Upper lobe of left lung (tissue), 5 donors: ENCODE measurements around a stretch of chr13.

DNA sequence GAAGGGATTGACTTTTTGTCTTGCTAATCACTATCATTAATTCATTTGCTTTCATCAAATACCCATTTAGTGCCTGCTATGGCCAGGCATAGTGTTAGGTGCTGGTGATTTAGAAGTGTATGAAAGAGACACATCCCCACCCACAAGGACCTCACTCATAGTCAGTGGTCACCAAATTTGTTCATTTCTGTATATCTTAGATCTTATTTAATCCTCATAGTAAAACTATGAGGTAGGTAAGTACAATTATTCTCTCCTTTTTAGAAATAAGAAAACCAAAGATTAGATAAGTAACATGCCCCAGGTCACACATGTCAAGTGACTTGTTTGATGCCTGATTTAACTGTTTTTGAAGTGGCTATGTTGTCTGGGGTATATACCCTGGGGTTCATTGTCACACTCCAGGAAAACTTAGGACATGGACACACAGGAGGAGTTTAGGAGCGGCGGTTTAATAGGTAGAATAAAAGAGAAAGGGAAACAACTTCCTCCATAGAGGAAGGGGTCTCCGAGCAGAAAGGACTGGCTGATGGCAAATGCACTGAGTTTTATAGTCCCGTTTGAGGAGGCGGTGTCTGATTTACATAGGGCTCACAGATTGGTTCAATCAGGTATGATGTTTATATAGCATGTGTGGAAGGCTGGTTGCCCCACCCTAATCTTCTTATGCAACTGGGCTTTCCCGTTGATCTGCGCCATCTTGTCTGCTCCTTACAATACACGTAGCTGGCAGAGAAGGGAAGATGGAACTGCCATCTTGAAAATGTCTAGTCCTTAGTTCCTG, 12.3 kb downstream of the DGKH start:
- PRO-cap, 2 experiments, result no peak in any of the 2 experiments
- RAMPAGE, long total RNA, 4 experiments, result start-site peak on the plus strand in 1 of 4 experiments, centred at position 285 of the sequence, 5 reads per replicate

DNA sequence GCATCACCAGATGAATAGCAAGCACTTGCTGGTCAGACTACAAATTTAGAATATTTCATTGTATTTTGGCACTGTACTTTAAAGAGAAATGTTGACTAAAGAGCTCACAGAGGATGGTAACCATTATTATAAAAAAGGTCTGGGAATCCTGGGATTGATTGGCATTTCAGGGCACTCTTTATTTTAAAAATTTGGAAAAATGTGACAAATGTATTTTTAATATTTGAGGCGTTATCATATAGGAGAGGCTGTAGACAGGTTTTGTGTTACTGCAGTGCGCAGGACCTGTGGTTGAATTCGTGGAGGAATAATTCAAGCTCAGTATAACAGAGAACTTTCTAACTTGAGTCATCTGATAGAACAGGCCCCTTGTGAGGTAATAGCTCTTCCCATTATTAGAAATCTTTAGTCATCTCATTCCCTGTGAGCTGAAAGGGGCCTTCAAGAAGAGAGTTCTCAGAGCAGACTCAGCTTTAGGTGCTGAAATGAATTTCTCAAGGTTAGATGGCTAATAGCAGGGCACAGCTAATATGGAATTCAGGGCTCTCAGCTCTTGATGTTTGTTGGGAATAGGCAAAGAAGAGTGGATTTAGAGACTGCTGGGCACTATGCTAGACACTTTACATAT, 89.3 kb downstream of the DGKH start:
- PRO-cap, 2 experiments, result no peak in any of the 2 experiments
- RAMPAGE, long total RNA, 4 experiments, result start-site peak on the plus strand in 1 of 4 experiments, centred at position 335 of the sequence, 6 reads per replicate

DNA sequence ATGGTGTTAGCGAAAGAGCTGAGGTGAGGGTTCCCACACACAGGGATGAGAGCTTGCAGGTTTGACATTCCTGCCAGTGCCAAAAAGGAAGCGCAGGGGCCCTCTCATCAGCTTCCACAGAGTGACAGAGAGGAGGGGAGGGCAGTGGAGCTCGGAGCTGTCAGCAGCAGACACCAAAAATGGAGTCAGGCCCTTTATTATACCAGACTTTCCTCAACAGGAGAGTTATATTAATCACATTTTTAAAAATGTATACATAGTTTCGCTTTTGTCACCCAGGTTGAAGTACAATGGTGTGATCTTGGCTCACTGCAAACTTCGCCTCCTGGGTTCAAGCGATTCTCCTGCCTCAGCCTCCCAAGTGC, 65.3 kb upstream of the FAM216B start:
- PRO-cap, 2 experiments, result no peak in any of the 2 experiments
- RAMPAGE, long total RNA, 4 experiments, result no peak in any of the 4 experiments

- PRO-cap, 2 experiments, result no peak in any of the 2 experiments
- RAMPAGE, long total RNA, 4 experiments, result no peak in any of the 4 experiments
Observed at GRCh38 chr13:42875808-42876591, 94.6 kb downstream of the FAM216B start.

GRCh38 chr13:43095355-43096079, 72.1 kb downstream of the DNAJC15 start:
- PRO-cap, 2 experiments, result no peak in any of the 2 experiments
- RAMPAGE, long total RNA, 4 experiments, result no peak in any of the 4 experiments

GRCh38 chr13:43307637-43308369, 284.4 kb downstream of the DNAJC15 start:
- PRO-cap, 2 experiments, result no peak in any of the 2 experiments
- RAMPAGE, long total RNA, 4 experiments, result no peak in any of the 4 experiments

DNA sequence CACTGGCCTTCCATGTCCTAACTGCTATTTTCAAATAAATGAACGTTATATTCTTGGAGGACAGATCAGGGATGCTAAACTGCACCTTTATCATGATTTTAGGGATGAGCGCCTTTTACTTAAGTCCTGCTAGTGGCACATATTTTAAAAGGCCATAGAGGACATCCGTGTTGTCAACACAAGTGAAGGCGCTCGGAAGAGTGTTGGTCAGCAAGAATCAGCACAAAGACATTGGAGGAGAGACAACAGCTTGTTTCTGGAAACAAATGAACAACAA, 943 bp downstream of the CCDC122 start:
- PRO-cap, 2 experiments, result no peak in any of the 2 experiments
- RAMPAGE, long total RNA, 4 experiments, result no peak in any of the 4 experiments

GRCh38 chr13:43921265-43921685, 41.6 kb downstream of the LACC1 start:
- PRO-cap, 2 experiments, result no peak in any of the 2 experiments
- RAMPAGE, long total RNA, 4 experiments, result start-site peak on the plus strand in 3 of 4 experiments, at chr13:43921444-43921516 at its widest, 20 to 107 reads per replicate

- PRO-cap, 2 experiments, result no peak in any of the 2 experiments
- RAMPAGE, long total RNA, 4 experiments, result no peak in any of the 4 experiments
Observed at GRCh38 chr13:44103609-44104330, 57.3 kb downstream of the SMIM2 start.

GRCh38 chr13:44117348-44117569, 43.8 kb downstream of the SMIM2 start:
- PRO-cap, 2 experiments, result no peak in any of the 2 experiments
- RAMPAGE, long total RNA, 4 experiments, result no peak in any of the 4 experiments

- PRO-cap, 2 experiments, result no peak in any of the 2 experiments
- RAMPAGE, long total RNA, 4 experiments, result no peak in any of the 4 experiments
Observed at GRCh38 chr13:44155585-44155998, 5.5 kb downstream of the SMIM2 start.

GRCh38 chr13:44301783-44302721, 71.6 kb upstream of the SERP2 start:
- PRO-cap, 2 experiments, result no peak in any of the 2 experiments
- RAMPAGE, long total RNA, 4 experiments, result no peak in any of the 4 experiments

- PRO-cap, 2 experiments, result no peak in any of the 2 experiments
- RAMPAGE, long total RNA, 4 experiments, result no peak in any of the 4 experiments
Observed at GRCh38 chr13:44305826-44306348, 67.7 kb upstream of the SERP2 start.

GRCh38 chr13:44331760-44332310, 41.8 kb upstream of the SERP2 start:
- PRO-cap, 2 experiments, result no peak in any of the 2 experiments
- RAMPAGE, long total RNA, 4 experiments, result no peak in any of the 4 experiments

- PRO-cap, 2 experiments, result no peak in any of the 2 experiments
- RAMPAGE, long total RNA, 4 experiments, result start-site peak on the plus strand in 1 of 4 experiments, at chr13:44351120-44351176 at its widest, 10 reads per replicate
Observed at GRCh38 chr13:44350621-44351485, 22.8 kb upstream of the SERP2 start.

GRCh38 chr13:44364470-44365180, 9.0 kb upstream of the SERP2 start:
- PRO-cap, 2 experiments, result peak in 1 of 2 experiments; most common plus-strand start chr13:44364897 (in 1); most common minus-strand start chr13:44364777 (in 1)
- RAMPAGE, long total RNA, 4 experiments, result no peak in any of the 4 experiments

GRCh38 chr13:44367805-44368241, 5.8 kb upstream of the SERP2 start:
- PRO-cap, 2 experiments, result peak in 1 of 2 experiments; most common minus-strand start chr13:44368101 (in 1)
- RAMPAGE, long total RNA, 4 experiments, result no peak in any of the 4 experiments

DNA sequence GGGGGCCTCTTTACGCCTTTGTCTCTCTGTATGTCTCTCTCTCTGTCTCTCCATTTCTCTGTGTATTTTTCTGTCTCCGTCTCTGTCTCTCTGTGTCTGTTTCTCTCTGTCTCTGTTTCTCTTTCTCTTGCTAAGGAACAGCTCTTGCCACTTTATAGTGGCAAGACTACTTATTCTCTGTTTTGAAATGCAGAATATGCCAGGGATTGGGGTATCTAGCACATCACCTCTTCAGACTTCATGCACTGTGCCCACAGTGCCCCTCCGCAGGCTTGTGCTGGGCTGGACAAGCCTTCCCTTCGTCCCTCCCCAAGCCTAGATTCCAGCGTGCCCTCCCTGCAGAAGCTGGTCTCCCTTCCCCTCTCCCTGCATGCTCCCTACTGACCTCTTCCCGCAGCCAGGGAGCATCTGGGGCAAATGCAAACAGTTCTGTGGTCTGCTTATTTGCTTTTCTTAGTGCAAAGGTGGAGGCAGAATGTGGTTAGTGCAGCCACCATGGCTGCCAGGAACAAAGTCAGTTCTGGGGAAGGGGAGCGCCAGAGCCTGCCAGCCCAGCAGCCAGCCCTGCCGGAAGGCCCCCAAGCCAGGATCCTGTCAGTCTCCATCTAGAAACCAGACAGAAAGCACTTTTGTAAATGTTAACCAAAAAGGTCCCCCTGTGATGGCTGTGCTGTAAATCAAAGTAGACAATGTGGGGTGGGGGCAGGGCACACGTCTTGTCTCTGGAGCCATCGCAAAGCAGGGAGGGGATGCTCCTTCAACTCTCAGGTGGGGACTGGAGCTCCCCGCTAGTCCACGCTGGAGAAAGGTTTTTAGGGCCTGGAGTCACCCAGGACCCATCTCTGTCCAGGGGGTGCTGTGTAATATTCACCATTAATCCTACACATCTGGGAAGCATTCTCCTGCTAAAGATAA, 30.6 kb downstream of the SERP2 start:
- PRO-cap, 2 experiments, result no peak in any of the 2 experiments
- RAMPAGE, long total RNA, 4 experiments, result no peak in any of the 4 experiments

GRCh38 chr13:44406112-44406555, 32.5 kb downstream of the SERP2 start:
- PRO-cap, 2 experiments, result no peak in any of the 2 experiments
- RAMPAGE, long total RNA, 4 experiments, result no peak in any of the 4 experiments

DNA sequence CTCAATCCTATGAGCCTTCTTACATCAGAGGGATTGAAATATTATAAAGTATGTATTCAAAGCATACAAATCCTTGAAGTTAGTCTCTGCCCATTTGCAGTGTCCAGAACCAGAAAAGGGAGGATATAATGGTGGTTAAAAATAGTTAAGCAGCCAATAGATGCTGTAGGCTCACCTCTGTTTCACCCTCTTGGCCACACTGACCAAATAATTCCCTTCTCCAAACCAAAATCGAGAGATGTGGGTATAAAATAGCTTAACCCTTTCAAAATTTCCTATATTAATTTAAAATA, 64.1 kb downstream of the SERP2 start:
- PRO-cap, 2 experiments, result peak in 1 of 2 experiments; most common minus-strand start position 201 of the sequence (in 1)
- RAMPAGE, long total RNA, 4 experiments, result no peak in any of the 4 experiments